Prostate gland (tissue), 2 donors: ENCODE measurements around a stretch of chr5.

- PRO-cap = no peak
- RAMPAGE, long total RNA, 2 experiments = no peak in any of the 2 experiments
These were observed 50.2 kb downstream of the EPB41L4A start for GRCh38 chr5:112368464-112369667.

GRCh38 chr5:112521308-112521639 is 102.2 kb upstream of the EPB41L4A start:
- PRO-cap = no peak
- RAMPAGE, long total RNA, 2 experiments = no peak in any of the 2 experiments

GRCh38 chr5:112837978-112839060 is 22.8 kb upstream of the SRP19 start:
- PRO-cap = no peak
- RAMPAGE, long total RNA, 2 experiments = no peak in any of the 2 experiments

- PRO-cap = no peak
- RAMPAGE, long total RNA, 2 experiments = no peak in any of the 2 experiments
These were observed 2.4 kb downstream of the SRP19 start for GRCh38 chr5:112863542-112863920.

DNA sequence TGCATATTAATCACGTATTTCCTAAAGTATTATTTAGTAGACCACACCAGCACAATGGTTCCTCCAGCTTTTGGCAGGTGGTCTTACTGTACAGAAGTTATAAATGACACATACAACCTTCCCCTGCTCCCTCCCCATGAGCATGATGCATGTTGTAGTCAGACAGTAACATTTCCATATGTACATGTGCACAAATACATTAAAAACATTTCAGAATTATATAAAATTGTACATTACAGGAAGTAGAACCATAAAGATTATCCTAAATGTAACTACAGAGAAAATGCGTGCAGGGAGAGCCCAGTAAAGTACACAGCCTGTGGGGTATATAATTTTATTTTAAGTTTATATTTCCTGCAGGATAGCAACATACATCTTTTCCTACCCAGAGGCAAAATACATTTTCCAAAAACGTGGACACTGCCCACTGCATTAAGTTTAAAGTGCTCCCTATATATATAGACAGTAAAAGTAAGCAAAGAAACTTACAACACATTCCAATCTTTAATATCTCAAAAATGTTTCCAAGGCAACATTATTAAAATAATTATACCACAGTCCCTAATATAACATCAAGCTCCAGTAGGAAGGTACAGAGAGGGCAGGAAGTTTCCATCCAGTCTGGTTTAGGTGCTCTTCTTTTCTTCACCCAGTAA is 17.2 kb downstream of the SRP19 start:
- PRO-cap = no peak
- RAMPAGE, long total RNA, 2 experiments = no peak in any of the 2 experiments

GRCh38 chr5:113067941-113068412 is 91.4 kb downstream of the DCP2 start:
- PRO-cap = no peak
- RAMPAGE, long total RNA, 2 experiments = no peak in any of the 2 experiments

GRCh38 chr5:113087997-113088300 is 111.4 kb downstream of the DCP2 start:
- PRO-cap = no peak
- RAMPAGE, long total RNA, 2 experiments = no peak in any of the 2 experiments

GRCh38 chr5:113458005-113458256 is 23.1 kb upstream of the TSSK1B start:
- PRO-cap = no peak
- RAMPAGE, long total RNA, 2 experiments = no peak in any of the 2 experiments

DNA sequence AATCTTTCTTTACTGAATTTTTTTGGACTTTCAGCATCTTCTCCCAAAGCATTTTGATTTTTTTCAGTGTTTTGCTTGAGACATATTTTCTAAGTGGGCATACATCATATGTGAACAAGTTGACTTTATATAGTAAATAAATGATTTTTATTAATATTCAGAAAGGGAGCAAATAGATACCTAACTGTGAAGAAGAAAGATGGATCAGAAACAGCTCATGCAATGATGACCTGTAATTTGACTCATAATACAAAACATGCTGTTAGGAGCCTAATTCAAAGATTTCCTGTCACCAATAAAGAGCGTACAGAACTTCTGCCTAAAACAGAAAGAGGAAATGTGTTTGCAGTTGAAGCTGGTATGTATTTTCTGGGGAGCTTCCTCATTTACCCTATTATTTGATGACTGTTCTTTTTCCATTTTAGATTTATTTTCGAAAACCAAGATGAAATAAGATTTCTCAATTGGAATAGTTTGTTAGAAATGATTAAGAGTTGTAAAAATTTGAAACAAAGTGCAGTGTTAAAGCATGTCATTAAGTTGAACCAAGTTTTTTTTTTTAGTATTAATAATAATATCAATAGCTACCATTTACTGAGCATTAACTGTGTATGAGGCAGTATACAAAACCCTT is 11.4 kb downstream of the YTHDC2 start:
- PRO-cap = no peak
- RAMPAGE, long total RNA, 2 experiments = no peak in any of the 2 experiments

- PRO-cap = no peak
- RAMPAGE, long total RNA, 2 experiments = no peak in any of the 2 experiments
These were observed 101.2 kb downstream of the TRIM36 start for GRCh38 chr5:115068480-115068855.

GRCh38 chr5:115450510-115451284 is 93.9 kb downstream of the FEM1C start:
- PRO-cap = no peak
- RAMPAGE, long total RNA, 2 experiments = no peak in any of the 2 experiments

DNA sequence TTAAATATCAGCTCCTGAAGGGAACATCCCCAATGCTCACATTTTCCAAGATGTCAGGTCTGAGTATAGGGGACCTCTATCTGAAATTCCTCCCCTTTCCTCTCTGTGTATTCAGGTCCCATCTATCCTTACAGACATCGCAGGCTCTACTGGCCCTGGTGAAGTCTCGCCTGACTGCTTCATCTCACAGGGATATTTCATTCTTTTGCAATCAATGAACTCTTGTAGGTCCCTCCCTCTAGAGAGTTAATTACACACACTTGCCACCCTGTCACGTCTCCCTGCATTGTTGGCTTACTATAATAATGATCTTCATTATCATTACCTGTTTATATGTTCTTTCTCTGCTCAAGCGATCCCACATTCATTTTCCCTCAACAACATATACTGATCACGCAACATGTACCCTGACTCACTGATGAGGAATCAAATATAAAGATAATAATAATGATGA is 88.6 kb downstream of the FEM1C start:
- PRO-cap = no peak
- RAMPAGE, long total RNA, 2 experiments = no peak in any of the 2 experiments

- PRO-cap = no peak
- RAMPAGE, long total RNA, 2 experiments = no peak in any of the 2 experiments
These were observed 86.4 kb downstream of the FEM1C start for GRCh38 chr5:115457970-115458722.

- PRO-cap = no peak
- RAMPAGE, long total RNA, 2 experiments = no peak in any of the 2 experiments
These were observed 30.2 kb upstream of the TMED7 start for GRCh38 chr5:115656101-115656402.

DNA sequence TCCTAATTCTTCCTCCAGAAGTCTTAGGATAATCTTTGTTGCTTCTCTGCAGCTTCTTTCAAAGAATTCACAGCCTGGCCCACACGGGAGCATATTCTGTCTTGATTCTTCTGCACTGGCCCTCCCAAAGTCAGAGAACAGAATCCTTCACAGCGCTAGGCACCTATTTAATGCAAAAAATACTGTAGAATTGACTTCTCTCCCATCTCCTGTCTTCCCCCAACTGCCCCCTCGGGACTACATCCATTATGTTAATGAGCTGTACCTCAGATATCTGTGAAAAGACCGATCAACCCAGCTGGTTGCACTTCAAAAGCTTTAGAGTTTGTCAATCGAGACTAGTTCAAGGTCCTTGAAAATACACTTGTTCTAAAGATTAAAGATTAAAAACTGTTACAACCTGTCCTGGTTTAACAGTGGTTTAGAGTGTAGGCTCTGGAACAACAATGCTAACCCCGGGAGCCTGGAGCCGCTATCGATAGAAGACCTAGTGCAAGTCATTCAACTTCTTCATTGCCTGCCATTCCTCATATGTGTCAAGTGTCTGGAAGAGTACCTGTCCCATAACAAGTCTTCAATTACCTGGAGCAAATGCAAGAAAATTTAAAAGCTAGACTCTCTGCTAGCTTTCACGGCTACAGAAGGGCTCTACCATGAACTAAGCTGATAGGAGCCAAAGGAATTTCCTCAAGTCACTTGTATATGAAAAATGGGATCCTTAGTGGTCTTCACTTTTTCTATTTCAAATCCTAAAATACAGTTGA is 2.0 kb downstream of the CDO1 start:
- PRO-cap = no peak
- RAMPAGE, long total RNA, 2 experiments = no peak in any of the 2 experiments

DNA sequence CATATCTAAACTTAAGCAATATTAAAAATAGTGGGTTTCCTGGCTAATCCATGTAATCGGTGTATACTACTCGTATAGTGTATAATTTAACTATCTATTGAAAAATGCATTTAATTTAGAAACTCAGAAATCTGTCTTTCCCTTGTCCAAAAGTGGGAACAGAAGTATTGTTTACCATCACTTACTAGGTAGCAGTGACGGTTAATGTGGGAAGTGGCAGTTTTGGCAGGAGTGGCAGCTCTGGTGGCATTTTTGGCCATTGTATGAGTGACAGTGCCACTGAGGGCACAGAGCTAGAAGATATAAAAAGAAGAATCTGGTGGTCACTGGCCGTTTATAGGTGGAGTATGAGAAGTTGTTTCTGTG is 1.9 kb downstream of the AP3S1 start:
- PRO-cap = no peak
- RAMPAGE, long total RNA, 2 experiments = no peak in any of the 2 experiments

- PRO-cap = no peak
- RAMPAGE, long total RNA, 2 experiments = no peak in any of the 2 experiments
These were observed 9.3 kb downstream of the AP3S1 start for GRCh38 chr5:115851098-115851438.

- PRO-cap = no peak
- RAMPAGE, long total RNA, 2 experiments = no peak in any of the 2 experiments
These were observed 89.1 kb downstream of the COMMD10 start for GRCh38 chr5:116173863-116174366.

GRCh38 chr5:116438088-116438713 is 136.4 kb downstream of the SEMA6A start:
- PRO-cap = no peak
- RAMPAGE, long total RNA, 2 experiments = no peak in any of the 2 experiments

GRCh38 chr5:116542626-116543092 is 32.0 kb downstream of the SEMA6A start:
- PRO-cap = no peak
- RAMPAGE, long total RNA, 2 experiments = no peak in any of the 2 experiments